ENCODE results near the gene LEFTY2.

DNA sequence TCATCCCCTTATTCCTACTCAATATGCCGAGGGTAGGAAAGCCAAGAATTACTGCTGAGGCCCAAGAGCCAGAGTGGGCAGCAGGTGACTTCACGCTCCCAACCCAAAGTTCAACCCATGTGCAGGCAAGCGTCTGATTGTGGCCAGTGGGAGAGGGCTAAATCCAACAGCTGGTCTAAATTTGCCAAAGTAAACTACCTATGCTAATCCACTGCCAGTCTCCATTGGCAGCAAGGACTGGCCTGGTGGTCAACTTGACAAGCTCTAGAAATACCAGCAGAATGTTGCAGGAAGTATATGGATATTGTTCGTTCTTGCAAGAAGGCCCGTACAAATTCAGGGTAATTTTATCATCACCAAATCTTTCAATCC, 1.6 kb downstream of the TMEM63A start:
- PRO-cap, result no peak

- PRO-cap, result bidirectional peak, plus-strand start at chr1:225881896, minus-strand start at chr1:225881811
Measured at GRCh38 chr1:225881325-225882205, 615 bp downstream of the TMEM63A start.

DNA sequence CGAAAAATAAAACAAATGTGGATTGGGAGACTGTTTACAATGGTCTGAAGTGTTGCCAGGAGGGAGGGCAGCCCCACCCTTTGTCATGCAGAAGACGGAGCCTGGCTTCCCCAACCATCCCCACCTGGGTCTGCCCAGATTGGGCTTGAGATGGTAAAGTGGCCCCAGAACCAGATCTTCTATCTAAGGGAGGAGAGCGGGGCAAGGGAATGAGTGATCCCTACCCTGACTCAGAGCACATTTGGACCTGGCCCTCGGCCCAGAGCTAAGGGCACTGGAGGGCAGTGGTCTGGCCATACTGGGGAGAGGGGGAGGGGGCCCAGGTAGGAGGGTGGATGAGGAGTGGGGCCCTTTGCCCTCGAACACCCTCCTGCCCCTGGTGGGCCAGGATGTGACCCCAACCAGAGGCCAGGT, 1.4 kb upstream of the LEFTY1 start:
- PRO-cap, result no peak

- PRO-cap, result no peak
Measured at GRCh38 chr1:225940936-225941558, at the start of gene LEFTY2. TSS of gene LEFTY2 (minus strand) at chr1:225941220.

DNA sequence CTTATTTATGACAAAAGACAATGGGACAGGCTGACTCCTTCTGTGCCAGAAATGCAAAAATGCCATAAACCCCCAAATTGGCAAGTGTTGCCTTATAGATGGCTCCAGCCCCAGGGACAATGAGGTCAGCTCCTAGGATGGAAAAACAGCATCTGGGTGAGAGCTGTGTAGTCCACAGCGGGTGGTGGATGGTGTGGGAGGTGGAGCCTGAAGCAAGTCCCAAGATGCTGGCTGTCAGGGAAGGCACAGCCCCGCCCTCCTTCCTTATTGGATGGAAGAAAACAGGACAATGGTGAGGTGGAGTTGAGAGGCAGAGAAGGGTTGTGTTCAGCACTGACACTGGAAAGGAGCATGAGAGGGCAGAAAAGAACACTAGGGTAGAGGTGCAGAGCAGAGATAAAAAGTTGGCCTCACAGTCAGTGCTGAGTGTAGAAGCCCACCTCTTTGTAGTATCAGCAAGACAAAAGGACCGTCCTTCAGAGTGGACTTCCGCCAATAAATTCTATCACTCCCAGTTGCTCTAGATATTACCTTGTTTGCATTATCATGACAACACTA, 3.6 kb upstream of the SDE2 start:
- PRO-cap, result bidirectional peak, plus-strand start at position 313 of the sequence, minus-strand start at position 154 of the sequence

DNA sequence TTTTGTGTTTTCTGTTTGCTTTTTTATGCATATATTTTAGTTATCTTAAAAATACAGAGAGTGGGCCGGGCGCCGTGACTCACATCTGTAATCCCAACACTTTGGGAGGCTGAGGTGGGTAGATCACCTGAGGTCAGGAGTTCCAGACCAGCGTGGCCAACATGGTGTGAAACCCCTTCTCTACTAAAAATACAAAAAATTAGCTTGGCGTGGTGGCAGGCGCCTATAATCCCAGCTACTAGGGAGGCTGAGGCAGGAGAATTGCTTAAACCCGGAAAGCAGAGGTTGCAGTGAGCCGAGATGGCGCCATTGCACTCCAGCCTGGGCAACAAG, 4.8 kb downstream of the H3-3A start:
- PRO-cap, result no peak

DNA sequence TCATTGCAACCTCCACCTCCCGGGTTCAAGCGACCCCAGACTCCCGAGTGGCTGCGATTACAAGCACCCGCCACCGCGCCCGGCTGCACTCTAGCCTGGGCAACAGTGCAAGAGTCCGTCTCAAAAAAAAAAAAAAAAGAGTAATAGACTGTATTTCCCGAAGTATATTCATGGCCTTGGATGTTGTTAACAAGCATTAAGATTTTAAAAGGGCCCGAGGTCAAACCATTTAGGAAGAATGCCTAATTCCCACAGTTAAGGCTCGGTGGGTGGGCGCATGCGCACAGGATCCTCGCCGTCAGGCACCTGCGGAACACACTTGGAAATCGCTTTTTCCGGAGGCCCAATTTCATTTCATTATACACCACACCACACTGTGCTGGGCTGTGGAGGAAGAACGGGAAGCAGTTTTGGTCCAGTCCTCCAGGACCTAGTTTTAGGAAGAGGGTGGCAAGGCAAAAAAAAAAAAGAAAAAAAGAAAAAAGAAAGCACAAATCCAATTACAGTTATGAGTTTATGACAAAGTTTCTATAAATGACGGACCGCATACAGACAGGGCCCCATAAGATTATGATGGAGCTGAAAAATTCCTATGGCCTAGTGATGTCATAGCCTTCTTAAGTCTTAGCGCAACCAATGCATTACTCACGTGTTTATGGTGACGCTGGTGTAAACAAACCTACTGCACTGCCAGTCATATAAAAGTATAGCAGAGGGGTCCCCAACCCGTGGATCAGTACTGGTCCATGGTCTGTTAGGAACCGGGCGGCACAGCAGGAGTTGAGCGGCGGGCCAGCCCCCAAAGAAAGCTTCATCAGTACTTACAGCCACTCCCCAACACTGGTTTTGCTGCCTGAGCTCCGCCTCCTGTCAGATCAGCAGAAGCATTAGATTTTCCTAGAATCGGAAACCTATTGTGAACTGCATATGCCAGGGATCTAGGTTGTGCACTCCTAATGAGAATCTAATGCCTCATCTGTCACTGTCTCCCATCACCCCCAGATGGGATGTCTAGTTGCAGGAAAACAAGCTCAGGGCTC, 38.2 kb downstream of the H3-3A start:
- PRO-cap, result no peak

DNA sequence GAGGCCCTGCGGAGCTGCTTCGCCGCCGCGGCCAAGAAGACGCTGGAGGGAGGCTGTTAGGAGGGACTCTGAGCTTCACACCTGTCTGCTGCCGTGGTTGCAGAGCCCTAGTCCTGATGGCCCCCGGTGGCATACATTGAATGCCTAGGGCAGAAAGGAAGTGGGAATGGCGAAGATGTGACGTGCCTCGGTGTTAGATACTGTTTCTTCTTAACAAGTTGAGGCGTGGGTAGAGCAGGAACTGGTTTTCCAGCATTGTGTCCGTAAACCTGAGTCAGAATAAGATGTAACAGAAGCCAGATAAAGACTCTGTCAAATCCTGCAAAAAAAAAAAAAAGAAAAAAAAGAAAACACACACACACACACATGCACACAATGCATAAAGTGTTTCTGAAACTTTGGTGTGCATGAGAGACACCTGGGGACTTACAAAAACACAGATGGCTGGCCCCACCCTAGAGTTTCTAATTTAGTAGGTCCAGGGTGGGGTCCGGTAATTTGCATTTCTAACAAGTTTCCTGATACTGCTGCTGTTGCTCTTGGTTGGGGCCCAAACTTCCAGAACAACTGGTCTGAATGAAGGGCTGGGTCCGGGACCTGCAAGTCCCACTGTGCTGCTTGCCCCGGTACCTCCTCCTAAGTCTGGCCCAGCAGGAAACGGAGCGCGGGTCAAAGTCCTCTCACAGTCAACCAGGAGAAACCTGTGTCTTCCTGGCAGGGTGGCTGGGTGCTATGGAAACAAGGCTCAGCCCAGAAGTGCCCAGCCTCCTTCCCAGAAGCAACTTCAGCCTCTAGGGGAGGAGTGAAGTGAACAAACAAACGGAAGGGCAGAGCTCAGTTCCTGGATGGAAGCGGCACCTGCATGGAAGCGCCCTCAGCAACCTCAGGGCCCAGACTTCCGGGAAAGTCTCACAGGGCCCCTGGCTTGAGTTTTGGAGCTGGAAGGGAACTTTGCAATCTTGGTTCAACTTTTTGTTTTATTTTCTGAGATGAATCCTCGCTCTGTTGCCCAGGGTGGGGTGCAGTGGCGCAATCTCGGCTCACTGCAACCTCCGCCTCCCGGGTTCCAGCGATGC, 58.9 kb downstream of the ACBD3 start:
- PRO-cap, result bidirectional peak, plus-strand start at position 837 of the sequence, minus-strand start at position 647 of the sequence

- PRO-cap, result bidirectional peak, plus-strand start at chr1:226135203, minus-strand start at chr1:226135179
Measured at GRCh38 chr1:226134618-226135746, 51.6 kb downstream of the ACBD3 start.

GRCh38 chr1:226349915-226350870, 41.2 kb upstream of the LIN9 start:
- PRO-cap, result no peak

GRCh38 chr1:226542492-226542861, 6.1 kb upstream of the STUM start:
- PRO-cap, result no peak

GRCh38 chr1:226589030-226589485, 40.5 kb downstream of the STUM start:
- PRO-cap, result no peak

DNA sequence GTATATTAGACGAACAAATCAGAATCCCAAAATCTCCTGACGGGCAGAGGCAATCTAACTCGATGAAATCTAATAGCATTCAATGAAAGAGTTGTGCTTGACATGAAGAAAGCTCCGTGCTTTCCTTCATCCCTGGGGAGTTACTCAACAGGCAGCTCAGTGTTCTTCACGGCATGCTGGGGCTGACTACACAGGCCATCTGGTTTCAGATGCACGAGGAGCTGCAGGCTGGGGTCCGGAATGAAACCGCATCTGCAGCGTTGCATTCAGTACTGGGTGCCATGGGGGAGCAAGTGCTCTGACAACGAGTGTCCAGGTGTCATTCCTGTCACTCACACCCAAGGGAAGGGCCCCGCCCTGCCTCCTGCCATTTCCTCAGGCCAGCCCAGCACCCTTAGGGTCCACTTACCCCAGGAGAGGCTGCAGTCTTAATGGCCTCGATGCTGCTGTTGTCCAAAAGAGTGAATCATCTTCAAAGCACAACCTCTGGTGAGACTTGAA, 61.3 kb downstream of the STUM start:
- PRO-cap, result unidirectional peak, plus-strand start at position 244 of the sequence

DNA sequence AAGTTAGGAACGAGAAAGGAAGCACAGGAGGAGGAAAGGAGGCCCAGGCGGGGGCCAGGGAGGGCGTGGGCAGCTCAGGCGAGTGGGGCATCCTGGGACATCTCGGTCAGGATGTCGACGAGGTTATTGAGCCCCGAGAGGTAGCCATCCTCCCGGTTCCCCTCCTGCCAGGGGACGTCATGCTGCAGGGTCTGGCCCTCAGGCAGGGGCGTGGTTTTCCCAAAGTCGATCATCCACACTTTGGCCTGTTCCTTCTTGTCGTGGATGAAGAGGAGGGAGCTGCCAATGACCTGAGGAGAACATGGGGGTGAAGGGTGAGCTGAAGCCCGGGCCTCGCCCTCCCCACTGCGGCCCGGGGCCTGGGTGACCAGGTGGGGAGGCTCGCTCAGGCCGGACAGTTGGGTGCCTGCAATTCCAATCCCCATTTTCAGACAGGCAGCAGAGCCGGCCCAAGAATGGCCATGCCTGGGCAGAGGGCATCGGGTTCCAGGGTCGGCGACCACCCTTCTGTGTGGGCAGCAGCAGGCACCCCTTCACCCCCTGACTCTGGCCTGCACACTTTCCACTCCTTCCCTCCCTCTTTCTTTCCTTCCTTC, 86.1 kb downstream of the STUM start:
- PRO-cap, result unidirectional peak, minus-strand start at position 347 of the sequence

DNA sequence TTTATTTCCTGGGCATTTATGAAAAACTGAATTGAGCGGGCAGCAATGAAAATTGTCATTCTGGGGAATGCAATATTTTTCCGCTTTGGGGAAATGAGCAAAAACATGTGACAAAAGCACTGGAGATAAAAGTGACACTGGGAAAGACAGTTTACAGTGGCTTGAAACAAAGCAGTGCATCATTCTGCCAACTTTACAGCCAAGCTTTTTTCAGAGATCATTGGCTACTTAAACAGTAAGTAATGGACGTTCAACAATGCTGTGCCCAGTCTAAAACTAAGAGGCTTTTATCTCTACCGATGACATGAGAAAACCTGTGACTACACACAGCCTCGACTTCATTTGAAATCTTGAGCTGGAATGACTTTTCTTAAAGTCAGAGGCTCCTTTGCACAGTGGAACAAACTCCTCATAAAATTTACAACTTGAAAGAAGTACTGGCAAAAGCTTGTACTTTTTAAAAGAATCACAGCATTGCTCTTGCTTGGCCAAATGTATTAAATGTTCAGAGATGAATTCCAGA, 34.5 kb downstream of the ITPKB start:
- PRO-cap, result no peak

- PRO-cap, result no peak
Measured at GRCh38 chr1:226733195-226733928, 5.7 kb downstream of the ITPKB start.

GRCh38 chr1:226735540-226735941, 3.5 kb downstream of the ITPKB start:
- PRO-cap, result no peak

DNA sequence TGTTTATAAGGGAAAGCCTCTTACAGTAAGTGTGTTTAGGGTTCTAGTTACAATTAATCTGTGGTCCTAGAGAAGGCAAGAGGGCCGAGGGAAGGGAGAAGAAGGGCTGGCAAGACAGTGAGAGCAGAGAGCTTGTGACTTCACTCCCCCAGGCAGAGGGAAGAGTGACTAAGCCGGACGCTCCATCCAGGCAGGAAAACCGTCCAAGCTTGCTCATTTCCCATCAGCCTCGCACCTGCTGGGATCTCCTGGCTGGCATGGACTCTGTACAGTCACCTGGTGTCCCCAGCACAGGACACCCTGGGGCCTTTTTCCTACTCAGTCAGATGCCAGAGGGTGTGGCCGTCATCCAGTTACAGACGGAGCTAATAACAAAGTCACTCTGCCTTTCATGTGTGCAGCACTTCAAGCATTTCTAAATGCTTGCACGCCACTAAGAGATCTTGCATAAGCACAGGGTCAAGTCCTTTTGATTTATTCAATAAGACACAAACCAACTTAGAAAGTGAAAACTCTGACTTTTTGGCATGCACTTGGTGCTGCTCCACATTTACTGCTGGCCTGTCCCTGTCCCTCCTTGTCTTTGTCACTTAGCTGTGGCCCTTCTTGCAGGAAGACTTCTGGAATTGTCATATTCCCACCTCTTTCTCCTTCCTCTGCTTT, 55.3 kb upstream of the PSEN2 start:
- PRO-cap, result unidirectional peak, minus-strand start at position 166 of the sequence

- PRO-cap, result no peak
Measured at GRCh38 chr1:226848134-226848522, 22.3 kb upstream of the PSEN2 start.

DNA sequence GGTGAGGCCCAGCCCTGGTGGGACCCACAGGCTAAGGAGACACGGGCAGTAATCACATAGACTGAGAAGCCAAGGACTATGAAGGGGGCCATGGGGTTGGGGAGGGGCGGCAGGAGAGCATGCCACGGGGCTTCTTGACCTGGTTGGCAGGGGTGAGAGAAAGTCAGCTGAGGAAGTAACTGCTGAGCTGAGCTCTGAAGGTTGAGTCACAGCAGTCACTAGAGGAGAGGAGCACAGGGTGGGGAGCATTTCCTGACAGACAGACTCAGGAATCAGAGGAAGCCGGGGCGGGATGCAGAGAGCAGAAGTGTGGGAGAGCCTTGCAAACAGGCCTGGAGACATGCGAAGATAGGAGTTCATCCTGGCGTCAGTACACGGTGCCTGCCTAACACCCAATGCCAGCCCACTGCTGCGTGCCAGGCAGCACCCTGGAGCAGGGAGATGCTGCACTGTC, 21.7 kb downstream of the PSEN2 start:
- PRO-cap, result no peak